ENCODE measurements around the genes CRYGC and PTH2R.

DNA sequence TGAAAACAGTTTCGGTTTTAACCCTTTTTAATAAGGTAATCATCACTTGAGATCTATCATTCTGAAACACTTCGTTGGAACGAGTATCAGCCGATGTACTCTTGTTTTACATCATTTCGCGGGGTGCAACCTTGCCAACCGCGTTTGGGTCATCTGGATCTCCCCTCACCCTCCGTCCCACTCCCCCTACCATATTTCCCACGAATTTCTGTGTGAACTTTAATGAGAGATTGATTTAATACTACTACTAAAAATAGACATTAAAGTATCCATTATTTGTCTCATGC lies 1.3 kb downstream of the CREB1 start:
- RRBS = no CpG with 5 or more reads among the region's 10 CpGs
CAGE:
- cytosol, long polyA plus RNA = no peak
- long polyA plus RNA = no peak
- nucleus, long polyA plus RNA = no peak

DNA sequence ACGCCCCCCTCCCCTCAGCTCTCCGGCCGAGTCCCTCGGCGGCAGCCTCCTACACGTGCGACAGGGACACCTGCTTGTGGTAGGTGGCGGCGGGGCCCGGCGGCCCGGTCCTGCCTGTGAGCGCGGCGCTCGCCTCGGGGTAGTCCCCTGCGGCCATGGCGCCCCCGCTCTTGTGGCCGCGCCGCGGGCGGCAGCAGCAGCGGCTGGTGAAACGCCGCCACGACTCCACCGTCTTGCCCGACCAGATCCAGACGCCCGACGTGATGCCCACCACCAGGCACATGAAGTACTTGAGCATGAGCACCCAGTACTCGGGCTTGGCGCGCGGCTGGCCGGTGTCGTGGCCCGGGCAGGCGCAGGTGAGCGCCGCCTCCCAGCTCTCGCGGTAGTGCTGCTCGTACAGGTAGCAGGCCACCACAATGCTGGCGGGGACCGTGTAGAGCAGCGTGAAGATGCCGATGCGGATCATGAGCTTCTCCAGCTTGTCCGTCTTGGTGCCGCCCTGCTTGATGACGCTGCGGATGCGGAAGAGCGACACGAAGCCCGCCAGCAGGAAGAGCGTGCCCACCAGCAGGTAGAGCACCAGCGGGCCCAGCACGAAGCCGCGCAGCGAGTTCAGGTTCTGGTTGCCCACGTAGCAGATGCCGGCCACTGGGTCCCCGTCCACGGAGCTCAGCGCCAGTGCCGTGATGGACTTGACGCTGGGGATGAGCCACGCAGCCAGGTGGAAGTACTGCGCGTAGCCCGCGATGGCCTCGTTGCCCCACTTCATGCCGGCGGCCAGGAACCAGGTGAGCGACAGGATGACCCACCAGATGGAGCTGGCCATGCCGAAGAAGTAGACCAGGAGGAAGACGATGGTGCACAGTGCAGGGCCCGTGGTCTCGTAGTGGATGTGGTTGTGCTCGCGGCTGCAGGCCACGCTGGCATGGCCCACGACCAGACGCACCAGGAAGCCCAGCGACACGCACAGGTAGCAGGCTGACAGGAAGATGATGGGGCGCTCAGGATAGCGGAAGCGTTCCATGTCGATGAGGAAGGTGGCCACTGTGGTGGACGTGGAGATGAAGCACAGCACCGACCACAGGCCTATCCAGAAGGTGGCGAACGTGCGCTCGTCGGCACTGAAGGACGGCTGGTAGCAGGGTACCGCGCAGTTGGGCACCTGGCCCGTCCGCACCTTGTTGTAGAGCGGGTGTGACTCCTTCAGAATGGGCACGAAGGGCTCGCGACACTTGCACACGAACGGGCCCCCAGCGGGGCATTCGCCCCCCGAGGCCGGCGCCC lies 2.3 kb downstream of the FZD5 start:
- RRBS = 19% methylated on average over 8 of the region's 120 CpGs
CAGE:
- cytosol, long polyA plus RNA = no peak
- long polyA plus RNA = no peak
- nucleus, long polyA plus RNA = no peak

CAGE:
- cytosol, long polyA plus RNA = no peak
- long polyA plus RNA = no peak
- nucleus, long polyA plus RNA = no peak
Observed at GRCh38 chr2:207820505-207820853, 50.8 kb upstream of the FZD5 start.

GRCh38 chr2:207845948-207846160 lies 76.1 kb upstream of the FZD5 start:
- RRBS = no CpG with 5 or more reads among the region's 2 CpGs
CAGE:
- cytosol, long polyA plus RNA = no peak
- long polyA plus RNA = no peak
- nucleus, long polyA plus RNA = no peak

GRCh38 chr2:207896491-207896925 lies 126.8 kb upstream of the FZD5 start:
- RRBS = no CpG with 5 or more reads among the region's 3 CpGs
CAGE:
- cytosol, long polyA plus RNA = no peak
- long polyA plus RNA = no peak
- nucleus, long polyA plus RNA = no peak

DNA sequence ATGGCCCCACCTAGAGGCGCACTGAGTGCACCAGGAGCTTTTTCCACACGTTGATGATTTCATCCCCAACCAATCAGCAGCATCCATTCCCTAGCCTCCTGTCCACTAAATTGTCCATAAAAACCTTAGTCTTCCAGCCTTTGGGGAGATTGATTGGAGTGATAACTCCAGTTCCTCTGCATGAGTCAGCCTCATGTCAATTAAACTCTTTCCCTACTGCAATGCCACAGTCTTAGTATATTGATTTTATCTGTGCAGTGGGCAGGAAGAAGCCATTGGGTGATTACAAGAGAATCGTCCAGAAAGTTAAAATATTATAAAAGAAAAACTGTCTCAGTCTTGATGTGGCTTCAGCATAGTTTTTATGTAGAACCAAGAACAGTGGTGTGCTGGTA lies 9.0 kb upstream of the PLEKHM3 start:
- RRBS = no CpG with 5 or more reads among the region's 3 CpGs
CAGE:
- cytosol, long polyA plus RNA = no peak
- long polyA plus RNA = no peak
- nucleus, long polyA plus RNA = no peak

DNA sequence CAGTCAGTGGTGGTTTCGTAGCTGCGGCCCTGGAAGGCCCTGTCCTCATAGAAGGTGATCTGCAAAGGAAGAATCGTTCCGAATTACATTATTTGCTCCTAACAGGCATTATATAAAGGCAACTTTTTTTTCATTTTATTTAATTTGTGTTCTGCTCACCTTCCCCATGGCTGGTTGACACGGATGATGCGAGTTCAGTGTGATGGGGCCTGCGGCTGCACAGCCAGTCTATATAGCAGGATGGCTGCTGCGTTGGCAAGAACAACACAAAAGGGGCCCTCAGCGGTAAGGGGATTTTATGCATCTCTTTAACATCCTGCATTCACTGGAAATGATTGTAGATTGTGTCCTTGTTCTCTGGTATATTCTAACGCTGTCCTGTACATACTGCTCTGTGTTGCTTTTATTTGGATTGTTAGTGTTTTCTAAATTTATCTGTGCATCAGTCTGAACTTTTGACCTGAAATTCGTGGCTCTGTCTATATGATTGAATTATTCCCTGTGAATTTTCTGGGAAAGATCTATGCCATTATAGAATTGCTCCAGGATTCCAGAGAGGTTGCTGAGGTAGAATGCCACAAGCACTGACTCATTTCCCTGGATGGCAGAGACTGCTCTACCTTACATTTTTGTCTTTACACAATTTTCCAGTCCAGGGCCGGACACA lies at the start of gene CRYGC:
Gene CRYGC (minus strand): TSS at position 204 of the 667 bp plus-strand sequence.
- RRBS = no CpG with 5 or more reads among the region's 12 CpGs
CAGE:
- cytosol, long polyA plus RNA = no peak
- long polyA plus RNA = no peak
- nucleus, long polyA plus RNA = no peak

DNA sequence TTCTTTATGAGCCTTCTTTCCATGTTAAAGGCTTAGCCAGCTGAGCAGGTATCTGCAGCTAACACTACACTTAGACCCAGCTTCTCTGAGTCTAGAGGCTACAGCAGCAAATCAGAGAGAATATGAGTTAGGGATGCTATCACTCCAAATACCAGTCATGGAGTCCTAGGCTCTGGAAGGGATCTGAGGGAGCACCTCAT lies 3.0 kb downstream of the C2orf80 start:
CAGE:
- cytosol, long polyA plus RNA = no peak
- long polyA plus RNA = no peak
- nucleus, long polyA plus RNA = no peak

GRCh38 chr2:208256939-208257657 lies 2.2 kb upstream of the IDH1 start:
- RRBS = no CpG with 5 or more reads among the region's 9 CpGs
CAGE:
- cytosol, long polyA plus RNA = no peak
- long polyA plus RNA = no peak
- nucleus, long polyA plus RNA = no peak

DNA sequence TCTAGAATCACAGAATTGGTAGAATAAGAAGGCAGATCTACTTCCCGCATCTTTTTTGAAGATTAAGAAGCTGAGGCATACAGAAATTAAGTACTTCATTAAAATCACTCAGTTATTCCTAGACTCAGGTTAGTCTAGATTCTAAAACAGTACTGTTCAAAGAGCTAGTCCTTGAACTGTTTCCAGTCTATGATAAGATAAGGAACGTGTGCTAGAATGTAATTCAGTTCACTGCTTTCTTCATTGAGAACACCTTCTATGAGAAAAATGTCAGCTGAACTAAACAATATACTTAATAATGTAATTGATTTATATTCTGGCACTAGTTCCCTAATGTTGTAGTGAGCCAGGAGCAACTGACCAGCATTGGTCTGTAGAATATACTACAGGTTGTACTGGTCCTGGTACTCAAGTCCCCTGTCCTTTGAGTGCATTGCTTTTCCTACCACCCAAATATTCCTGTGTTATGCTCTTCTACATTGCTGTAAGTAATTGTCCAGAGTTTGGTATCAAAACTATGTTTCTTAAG lies 53.5 kb upstream of the PTH2R start:
- RRBS = no CpG with 5 or more reads among the region's 2 CpGs
CAGE:
- cytosol, long polyA plus RNA = no peak
- long polyA plus RNA = no peak
- nucleus, long polyA plus RNA = no peak

DNA sequence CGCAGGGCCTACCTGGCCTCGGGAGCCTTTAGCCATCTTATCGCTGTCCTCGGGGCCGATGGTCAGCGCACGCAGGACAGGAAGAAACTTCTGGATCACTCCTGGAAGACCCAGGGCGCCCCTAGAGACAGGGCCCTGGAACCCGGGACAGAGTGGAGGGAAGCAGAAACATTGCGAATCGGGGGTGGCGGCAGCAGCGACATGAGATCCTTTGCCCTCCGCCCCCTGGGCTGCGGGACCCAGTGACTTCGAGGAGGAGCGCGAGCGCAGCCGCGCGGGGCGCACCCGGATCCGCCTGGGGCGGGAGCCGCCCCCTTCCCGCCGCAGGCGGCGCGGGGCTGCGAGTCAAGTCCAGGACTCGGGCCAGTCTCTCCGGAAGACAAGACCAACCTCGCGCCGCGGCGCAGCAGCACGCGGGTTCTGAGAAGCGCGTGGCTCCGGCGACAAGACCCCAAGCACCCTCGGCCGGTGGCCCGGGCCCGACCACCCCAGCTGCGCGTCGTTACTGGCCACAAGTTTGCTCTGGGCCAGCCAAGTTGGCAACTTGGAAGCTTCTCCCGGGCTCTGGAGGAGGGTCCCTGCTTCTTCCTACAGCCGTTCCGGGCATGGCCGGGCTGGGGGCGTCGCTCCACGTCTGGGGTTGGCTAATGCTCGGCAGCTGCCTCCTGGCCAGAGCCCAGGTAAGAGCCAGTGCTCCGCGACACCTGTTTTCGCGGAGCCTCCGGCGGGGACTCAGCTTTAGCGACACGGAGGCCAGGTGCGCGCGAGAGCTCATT lies at the start of gene PTH2R:
Gene PTH2R (plus strand): TSS at position 354 of the 776 bp plus-strand sequence.
- RRBS = 5% methylated on average over 38 of the region's 72 CpGs
CAGE:
- cytosol, long polyA plus RNA = no peak
- long polyA plus RNA = no peak
- nucleus, long polyA plus RNA = no peak

- RRBS = no CpG with 5 or more reads among the region's 3 CpGs
CAGE:
- cytosol, long polyA plus RNA = no peak
- long polyA plus RNA = no peak
- nucleus, long polyA plus RNA = no peak
Observed at GRCh38 chr2:208542273-208543154, 135.9 kb downstream of the PTH2R start.

GRCh38 chr2:209301390-209301984 lies 122.4 kb upstream of the MAP2 start:
- RRBS = no CpG with 5 or more reads among the region's 15 CpGs
CAGE:
- cytosol, long polyA plus RNA = no peak
- long polyA plus RNA = no peak
- nucleus, long polyA plus RNA = no peak

GRCh38 chr2:209817712-209818416 lies 46.2 kb downstream of the UNC80 start:
- RRBS = 22% methylated on average over 4 of the region's 11 CpGs
CAGE:
- cytosol, long polyA plus RNA = no peak
- long polyA plus RNA = no peak
- nucleus, long polyA plus RNA = no peak

- RRBS = no CpG with 5 or more reads among the region's 4 CpGs
CAGE:
- cytosol, long polyA plus RNA = no peak
- long polyA plus RNA = no peak
- nucleus, long polyA plus RNA = no peak
Observed at GRCh38 chr2:210080106-210080824, 77.8 kb downstream of the RPE start.

DNA sequence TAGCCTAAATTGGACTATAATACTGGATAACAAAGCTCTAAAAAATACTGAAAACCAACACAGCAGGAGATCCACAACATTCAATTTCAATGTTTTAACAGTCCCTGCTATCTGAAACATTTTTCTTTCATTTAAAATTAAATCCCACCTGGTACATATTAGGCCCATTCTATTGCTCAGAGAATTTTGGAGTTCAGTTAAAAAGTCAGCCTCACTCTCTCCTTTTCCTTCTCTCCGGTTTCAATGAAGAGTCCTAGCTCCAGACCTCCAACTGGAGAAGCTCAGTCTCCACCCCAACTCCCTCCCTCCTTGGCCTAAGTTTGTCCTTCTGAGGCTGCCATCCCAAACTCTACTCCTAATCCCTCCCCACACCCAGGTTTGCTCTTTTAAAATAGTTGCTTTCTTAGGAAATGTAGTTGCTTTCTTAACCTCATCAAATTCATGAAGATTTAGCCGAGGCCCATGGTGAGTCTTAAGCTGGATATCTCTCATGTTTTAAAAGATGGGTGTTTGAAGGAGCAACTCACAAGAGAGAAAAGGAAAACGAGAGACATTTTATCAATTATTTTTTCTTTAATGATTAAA lies 835 bp upstream of the LANCL1 start:
- RRBS = no CpG with 5 or more reads among the region's 3 CpGs
CAGE:
- cytosol, long polyA plus RNA = start-site peak on the plus strand centred at position 372 of the sequence, 95 bp wide, 38 and 47 reads in 2 replicates
- long polyA plus RNA = start-site peak on the minus strand centred at position 265 of the sequence, 61 bp wide, 88 and 19 reads in 2 replicates
- nucleus, long polyA plus RNA = start-site peak on the plus strand centred at position 368 of the sequence, 103 bp wide, 50 and 73 reads in 2 replicates

- RRBS = no CpG with 5 or more reads among the region's 8 CpGs
CAGE:
- cytosol, long polyA plus RNA = no peak
- long polyA plus RNA = no peak
- nucleus, long polyA plus RNA = no peak
Observed at GRCh38 chr2:210586981-210588314, 31.0 kb downstream of the CPS1 start.

DNA sequence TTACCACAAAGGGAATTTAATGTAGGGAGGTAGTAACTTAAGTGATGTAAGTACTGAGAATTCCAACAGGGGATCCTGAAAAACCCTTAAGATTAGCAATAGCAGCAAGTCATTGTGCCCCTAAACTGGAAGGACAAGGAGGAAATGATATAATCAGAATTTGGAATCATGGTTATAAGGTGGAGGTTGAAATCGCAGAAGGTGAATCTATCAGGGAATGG lies 529.9 kb downstream of the CPS1 start:
- RRBS = no CpG with 5 or more reads among the region's 1 CpG
CAGE:
- cytosol, long polyA plus RNA = no peak
- long polyA plus RNA = no peak
- nucleus, long polyA plus RNA = no peak

GRCh38 chr2:211396815-211397055 lies 840.3 kb downstream of the CPS1 start:
- RRBS = no CpG with 5 or more reads among the region's 1 CpG
CAGE:
- cytosol, long polyA plus RNA = no peak
- long polyA plus RNA = no peak
- nucleus, long polyA plus RNA = no peak

- RRBS = no CpG with 5 or more reads among the region's 1 CpG
CAGE:
- cytosol, long polyA plus RNA = no peak
- long polyA plus RNA = no peak
- nucleus, long polyA plus RNA = no peak
Observed at GRCh38 chr2:212905459-212905686, 246.0 kb downstream of the IKZF2 start.

All from IMR-90 (cell line).